Smooth muscle cell (in vitro differentiated cells): ENCODE measurements around a stretch of chr10.

DNA sequence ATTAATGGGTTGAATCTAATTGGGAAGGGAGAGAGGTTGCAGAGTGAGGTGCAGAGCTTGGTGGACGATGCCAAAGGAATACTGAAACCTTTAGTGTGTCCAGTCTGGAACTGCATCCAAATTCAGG lies 995 bp upstream of the FAS start:
- RAMPAGE, long total RNA: no peak

DNA sequence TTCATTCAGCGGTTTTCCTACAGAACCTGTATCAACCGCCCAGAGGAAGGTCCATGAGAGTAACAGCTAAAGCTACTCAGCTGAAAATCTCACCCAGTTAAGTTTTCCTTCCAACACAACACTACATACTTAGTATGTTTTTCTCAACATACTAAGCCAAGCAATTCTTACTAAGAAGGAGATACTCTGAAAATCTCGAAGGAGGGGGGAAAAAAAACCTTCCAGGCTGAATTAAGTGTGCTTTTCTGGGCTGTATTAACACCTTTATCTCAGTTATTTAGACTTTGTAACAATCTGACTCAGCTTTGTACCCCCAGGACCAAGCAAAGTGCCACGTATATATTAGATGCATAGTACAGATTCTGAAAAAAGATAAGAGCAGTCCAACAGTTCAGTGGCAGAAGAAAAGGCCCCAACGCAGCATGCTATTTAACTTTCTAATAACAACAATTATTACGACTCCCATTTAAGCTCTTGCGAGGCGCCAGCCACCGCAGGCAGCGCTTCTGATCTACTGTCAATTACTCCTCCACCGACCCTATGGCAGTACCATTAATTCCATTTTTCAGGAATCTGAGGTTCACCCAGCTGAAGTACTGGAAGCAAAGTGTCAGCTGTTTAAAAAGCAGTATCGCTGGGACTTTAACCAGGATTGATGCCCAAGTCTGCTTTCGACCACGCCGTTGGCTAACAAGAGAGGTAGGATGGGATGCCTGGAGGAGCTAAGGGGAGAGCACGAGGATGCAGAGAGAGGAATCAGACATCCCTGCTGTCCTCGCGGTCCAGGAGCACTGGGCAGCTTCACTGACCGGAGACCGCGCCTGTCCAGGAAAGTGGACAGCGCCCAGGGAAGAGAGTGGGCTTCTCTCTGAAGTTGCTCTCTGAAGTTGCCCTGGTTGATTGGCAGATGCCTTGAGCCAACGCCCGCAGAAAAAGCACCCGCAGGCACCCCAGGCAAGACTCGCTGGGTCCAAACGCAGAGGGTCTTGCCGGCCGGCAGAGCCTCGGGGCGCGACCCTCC lies 617 bp downstream of the LIPA start:
- RAMPAGE, long total RNA: no peak

- RAMPAGE, long total RNA: no peak
These were observed 23.7 kb upstream of the IFIT2 start for GRCh38 chr10:89277932-89278776.

- RAMPAGE, long total RNA: no peak
These were observed 18.8 kb downstream of the IFIT3 start for GRCh38 chr10:89346247-89347277.

- RAMPAGE, long total RNA: no peak
These were observed 59.2 kb downstream of the SLC16A12 start for GRCh38 chr10:89476206-89476649.

- RAMPAGE, long total RNA: no peak
These were observed 40.8 kb downstream of the SLC16A12 start for GRCh38 chr10:89494495-89495023.

DNA sequence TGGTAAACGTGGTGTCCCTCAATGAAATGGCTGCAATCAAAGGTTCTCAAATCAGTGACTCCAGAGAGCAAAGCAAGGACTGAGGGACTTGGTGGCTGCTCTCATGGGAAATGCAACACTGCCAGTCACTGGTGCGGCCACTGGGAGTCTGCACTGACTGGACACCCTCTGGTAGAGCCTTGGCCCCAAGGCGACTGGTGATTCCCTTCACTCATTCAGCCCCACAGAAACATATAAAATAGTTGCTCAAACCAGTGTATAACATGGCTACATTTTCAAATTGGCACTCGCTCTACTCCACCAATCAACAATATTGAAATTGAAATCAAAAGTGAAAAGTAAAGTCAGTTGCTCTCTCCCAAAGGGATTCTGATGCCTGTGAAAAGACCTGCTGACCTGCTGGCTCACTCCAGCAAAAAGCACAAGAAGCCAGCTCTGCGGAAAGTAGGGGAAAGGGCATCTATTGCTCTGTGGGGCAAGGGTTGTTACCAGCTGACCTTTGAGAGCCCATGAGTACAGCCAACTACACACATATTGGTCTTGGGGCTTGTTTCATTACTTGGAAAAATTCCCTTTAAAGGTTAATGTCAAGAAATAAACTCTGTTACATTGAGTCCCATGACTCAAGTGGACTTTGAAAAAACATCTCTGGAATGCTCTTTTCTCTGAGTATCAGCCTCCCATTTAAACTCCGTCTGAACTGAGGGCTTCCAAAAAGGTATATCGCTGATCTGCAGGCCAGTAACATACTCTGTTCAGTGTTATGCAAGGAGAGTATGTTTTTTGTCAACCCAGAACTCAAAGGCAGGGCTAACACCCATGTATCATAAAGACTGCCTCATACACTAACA lies 53.4 kb downstream of the PANK1 start:
- RAMPAGE, long total RNA: no peak

DNA sequence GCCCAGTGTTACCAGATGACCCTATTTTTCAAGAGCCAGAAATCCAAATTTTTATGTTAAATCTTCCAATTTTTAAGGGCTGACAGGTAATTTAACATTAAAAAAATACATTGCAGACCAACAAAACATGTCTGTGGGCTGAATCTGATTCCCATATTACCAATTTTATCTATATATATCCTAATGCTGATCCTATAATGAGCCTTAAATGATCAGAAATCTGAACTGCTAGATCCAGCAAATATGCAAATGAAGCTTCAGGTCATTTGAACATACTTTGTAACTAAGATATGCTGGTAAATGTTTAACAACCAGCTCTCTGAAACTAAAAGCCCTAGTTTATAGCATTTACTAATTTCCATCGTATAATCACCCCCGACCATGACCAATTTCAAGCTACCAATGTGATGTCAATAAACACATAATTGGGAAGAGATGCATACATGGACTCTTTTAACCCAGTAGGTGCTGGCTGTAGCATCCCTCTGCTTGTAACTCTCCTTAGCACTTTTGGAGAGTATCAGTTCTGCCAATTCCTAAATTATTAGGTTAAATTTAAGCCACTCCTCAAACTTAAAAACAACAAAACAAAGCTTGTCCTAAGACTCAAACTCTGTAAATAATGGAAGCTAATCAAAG lies 42.1 kb downstream of the PANK1 start:
- RAMPAGE, long total RNA: no peak

DNA sequence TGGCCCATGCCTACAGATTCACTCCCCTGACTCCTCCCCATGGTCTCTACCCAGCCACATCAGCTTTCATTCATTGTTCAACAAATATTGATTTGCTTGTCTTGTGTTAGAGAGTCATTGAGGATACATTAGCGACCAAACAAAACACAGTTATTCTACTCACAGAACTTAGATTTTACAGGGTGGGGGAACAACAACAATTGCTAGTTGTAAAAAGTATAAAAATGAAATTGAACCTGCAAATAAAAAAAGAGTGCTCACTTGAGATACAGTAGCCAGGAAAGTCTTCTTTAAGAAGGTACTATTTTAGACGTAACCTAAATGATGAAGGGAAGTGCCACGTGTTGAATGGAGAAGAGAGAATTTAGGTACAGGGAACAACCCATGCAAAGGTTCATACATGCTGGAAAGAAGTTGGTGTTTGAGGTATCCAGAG lies 1.6 kb upstream of the KIF20B start:
- RAMPAGE, long total RNA: no peak

DNA sequence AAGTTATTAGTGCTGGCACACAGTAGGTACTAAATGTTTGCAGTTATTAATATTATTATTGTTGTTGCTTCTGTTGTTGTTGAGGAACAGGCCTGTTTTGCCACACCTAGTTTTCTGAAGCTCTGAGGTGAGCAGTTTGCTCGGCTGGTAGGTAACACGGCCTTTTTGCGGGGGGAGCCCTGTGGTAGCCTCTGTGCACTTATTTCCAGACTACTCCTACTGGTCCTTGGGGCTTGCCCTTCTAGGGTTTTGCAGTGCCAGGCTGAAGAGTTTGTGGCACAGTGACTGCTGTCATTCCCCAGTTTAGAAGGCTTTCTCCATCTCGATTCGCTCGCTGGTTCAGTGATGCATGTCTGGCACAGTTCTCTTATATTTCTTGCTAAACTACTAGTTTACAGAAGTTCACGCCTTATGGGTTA lies 656 bp downstream of the KIF20B start:
- RAMPAGE, long total RNA: no peak

DNA sequence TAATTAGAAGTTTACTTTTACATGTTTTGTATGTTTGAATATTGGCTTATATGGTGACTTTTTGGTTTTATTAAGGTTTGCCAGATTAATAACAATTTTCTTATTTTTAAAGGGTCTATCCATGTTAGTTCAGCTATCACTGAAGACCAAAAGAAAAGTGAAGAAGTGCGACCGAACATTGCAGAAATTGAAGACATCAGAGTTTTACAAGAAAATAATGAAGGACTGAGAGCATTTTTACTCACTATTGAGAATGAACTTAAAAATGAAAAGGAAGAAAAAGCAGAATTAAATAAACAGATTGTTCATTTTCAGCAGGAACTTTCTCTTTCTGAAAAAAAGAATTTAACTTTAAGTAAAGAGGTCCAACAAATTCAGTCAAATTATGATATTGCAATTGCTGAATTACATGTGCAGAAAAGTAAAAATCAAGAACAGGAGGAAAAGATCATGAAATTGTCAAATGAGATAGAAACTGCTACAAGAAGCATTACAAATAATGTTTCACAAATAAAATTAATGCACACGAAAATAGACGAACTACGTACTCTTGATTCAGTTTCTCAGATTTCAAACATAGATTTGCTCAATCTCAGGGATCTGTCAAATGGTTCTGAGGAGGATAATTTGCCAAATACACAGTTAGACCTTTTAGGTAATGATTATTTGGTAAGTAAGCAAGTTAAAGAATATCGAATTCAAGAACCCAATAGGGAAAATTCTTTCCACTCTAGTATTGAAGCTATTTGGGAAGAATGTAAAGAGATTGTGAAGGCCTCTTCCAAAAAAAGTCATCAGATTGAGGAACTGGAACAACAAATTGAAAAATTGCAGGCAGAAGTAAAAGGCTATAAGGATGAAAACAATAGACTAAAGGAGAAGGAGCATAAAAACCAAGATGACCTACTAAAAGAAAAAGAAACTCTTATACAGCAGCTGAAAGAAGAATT lies 36.2 kb downstream of the KIF20B start:
- RAMPAGE, long total RNA: no peak

- RAMPAGE, long total RNA: no peak
These were observed 114.0 kb upstream of the ANKRD1 start for GRCh38 chr10:91034923-91035232.

- RAMPAGE, long total RNA: no peak
These were observed 58.5 kb upstream of the PCGF5 start for GRCh38 chr10:91161722-91162534.

- RAMPAGE, long total RNA: no peak
These were observed 21.6 kb upstream of the PCGF5 start for GRCh38 chr10:91198769-91199395.

GRCh38 chr10:91551849-91552210 lies 81.0 kb downstream of the PPP1R3C start:
- RAMPAGE, long total RNA: no peak

- RAMPAGE, long total RNA: no peak
These were observed 76.3 kb downstream of the PPP1R3C start for GRCh38 chr10:91556554-91556915.

DNA sequence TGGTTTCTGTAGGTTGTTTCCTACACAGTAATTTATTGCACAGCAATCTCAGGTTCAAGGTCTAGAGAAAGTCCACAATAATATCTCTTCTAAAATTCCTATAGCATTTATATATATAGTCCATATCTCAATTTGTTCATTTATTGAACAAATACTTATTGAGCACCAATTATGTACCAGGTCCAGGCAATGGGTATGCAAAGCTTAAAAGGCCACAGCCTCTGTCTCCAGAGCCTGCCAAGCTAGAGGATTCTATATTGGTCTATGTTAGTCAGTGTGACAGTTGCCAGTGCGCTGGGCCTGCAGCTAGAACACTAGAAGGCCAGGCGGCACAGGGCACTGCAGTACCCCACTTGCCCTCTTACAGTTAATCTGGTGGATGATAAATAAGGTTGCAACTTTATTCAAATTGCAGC lies 68.9 kb downstream of the PPP1R3C start:
- RAMPAGE, long total RNA: no peak

- RAMPAGE, long total RNA: no peak
These were observed 42.5 kb downstream of the PPP1R3C start for GRCh38 chr10:91590276-91590820.

DNA sequence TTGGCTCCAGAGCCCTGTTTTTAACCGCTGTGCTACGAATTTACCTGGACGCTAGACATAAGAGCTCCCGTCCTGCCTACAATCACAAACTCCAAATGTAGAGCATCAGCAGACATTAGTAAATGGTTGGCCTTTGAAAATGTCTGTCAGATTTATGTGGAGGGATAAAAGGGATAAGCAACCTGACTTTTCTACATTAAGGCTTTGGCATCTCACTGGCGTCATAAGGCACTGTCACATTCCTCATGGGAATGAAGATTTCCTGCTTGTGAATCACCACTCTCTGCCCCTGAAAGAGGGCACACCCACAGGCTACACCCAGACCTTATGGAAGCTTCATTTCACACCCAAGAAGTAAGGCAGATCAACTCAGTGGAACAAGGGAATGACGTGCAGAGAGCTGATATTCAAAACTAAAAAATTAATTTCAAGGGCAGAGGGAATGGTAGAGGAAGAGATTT lies 34.3 kb downstream of the PPP1R3C start:
- RAMPAGE, long total RNA: no peak

DNA sequence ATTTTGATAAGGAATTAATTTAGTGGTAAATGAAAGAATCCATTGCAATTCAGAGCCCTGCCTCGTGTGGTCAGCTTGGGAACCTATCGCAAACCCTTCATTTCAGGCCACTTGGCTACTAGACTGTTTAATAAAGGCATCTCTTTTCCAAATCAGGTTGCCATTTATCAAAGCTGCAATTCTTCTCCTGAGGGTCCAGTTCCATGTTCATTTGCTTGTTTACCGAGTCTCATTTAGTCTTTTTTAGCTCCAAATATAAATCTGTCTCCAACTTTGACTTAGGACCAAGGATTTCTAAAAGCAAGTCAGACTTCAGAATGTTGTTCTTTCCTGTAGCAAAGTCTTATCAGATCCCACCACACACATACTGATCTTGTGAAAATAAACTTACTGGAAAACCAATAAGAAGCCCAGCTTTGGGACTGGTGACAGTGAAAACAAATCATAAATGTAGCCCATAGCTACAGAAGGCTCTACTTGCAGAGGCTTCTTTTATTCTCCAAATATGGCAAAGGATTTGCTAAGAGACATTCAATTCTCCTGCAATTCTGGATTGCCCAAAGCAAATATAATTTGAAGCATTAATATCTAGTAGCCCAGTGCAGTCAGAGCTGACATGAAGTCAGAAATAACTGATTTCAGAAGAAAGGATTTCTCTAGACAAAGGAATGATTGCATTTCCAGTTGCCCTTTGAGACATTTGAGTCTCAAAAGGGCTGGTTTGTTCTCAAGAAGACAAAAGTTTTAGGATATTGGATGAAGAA lies 28.1 kb downstream of the PPP1R3C start:
- RAMPAGE, long total RNA: no peak